Mesenchymal stem cell of the bone marrow (primary cell): ENCODE results near the genes GYPE, MMAA, TTC29 and PRMT9.

DNA sequence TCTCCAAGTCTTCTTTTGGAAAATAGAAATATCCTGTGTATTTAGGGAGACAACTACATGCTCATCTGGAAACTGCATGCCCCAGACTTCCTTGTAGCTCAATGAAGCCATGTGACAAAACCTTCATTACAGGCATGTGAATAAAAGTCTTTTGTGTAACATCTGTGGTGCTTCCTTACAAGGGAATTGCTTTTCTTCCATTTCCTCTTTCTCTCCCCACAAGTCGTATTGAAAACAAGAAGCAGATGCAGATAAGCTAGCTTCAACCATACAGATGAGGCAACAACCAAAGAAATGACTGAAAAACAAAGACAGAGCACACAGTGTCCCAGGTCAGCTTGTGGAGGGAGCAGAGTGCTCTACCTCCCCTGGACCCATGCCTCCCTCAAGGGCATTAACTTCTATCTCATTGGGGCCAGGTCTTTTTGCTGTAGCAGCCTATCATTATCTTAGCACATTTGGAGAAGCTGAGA lies 115.8 kb upstream of the INPP4B start:
- CAGE, long polyA plus RNA: no peak

DNA sequence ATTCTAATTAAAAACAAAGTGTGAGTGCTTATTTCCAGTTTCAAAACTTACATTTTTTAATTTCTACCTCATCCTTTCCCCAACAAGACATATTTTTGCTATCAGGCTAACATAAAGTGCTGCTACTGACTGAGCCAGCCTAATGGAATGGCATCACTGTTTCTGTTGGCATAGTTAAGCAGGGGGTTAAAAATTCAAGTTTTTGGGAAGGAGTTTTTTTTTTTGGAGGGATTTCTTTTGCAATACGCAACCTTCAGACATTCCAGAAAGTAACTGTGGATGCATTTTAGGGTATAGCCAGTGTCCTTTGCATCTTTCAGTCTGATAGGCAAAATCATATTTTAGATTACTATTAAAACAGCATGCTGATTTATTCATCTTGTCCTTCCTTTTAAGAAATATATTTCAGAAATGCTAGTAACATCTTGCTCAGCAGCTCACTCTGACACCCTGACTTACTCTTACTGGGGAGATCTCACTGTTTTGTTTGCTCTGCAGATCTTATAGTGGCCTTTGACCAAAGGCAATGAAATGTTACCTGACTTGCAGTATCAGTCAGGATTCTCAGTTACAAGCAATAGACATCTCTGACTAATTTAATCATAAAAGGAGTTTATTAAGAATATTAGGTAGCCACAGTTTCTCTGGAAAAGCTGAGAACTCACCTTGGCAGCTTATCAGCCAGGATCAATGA lies 24.4 kb downstream of the GAB1 start:
- CAGE, long polyA plus RNA: no peak

GRCh38 chr4:143391219-143391716 lies 54.6 kb downstream of the GAB1 start:
- CAGE, long polyA plus RNA: no peak

DNA sequence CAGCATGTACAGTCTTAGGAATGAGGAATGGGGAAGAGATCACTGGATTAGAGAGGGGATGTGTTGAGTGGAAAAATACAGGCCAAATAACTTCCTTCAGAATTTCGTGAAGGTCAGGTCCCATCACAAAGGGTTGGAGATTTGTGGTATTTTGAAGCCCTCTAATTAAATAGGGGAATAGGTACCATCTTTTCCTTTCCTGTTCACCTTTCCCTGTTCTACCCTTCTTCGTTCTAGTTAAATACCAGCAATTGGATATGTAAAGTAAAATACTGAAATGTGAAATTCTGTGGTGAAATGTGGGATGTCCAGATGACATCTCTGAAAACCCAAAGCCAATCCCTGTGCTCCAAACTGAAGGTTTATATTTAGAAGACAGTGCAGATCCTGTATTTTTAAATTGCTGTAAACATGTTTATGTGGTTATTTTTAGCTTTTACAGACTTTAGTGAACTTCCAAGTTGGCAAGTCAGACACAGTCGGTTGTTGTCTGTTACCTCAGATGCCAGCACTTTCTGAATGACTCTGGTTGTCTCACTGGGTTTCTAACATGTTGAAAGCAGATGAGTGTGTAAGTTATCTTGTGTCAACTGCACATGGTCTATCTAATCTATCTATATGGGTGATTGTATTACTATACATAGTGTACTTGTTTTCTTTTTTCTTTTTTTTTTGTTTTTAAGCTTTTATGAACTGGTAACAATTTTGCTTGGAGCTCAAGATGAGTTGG lies 66.0 kb downstream of the GAB1 start:
- CAGE, long polyA plus RNA: no peak

- CAGE, long polyA plus RNA: no peak
Measured at GRCh38 chr4:143431501-143432249, 81.8 kb upstream of the SMARCA5 start.

- CAGE, long polyA plus RNA: no peak
Measured at GRCh38 chr4:143436326-143436973, 77.1 kb upstream of the SMARCA5 start.

- CAGE, long polyA plus RNA: no peak
Measured at GRCh38 chr4:143905201-143905688, at the start of gene GYPE. Gene GYPE (minus strand): TSS chr4:143905559.

GRCh38 chr4:145152257-145152821 lies 28.1 kb downstream of the OTUD4 start:
- CAGE, long polyA plus RNA: no peak

DNA sequence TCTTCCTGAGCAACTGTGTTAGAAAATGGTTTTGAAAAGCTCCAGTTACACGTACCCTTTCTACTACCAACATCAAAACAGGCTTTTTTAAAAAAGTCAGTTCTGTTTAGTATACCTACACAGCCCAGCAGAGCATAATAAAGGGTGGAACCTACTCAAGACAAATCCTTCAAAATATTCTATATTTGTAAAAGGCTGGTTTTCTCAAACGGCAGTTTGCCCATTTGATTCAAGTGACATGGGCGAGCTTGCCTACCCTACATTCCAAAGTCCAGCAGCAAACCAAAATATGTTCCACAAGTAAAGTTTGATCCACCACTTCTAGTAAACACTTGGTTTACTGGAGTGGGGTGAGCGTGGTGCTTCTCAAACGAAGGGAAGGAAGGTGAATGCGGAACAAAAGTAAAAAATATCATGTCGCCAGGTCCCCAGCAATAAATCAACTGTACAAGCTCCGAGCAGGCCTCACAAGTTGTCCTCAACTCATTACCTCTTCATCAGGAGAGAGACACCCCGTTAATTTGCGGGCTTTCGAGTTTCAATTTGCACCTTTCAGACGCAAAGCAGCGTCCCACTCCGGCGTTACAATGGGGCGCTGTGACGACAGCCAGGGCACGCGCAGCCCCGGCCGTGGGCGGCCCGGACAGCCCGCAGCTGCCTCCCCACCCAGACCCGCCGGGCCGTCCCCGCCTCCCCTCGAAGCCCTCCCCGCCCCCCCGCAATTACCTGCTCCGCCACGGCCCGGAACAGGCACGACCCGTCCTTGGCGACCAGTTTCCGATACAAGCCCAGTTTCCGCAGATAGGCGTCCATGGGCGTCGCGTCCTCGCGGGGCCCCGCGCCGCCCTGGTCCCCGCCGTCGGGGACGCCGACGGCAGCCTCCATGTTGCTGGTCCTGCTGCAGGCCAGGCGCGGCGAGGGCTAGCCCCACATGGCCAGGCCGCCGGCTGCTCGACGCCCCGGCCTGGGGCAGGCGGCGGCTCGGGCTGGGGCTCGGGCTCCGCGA lies 997 bp downstream of the OTUD4 start:
- CAGE, long polyA plus RNA: no peak

DNA sequence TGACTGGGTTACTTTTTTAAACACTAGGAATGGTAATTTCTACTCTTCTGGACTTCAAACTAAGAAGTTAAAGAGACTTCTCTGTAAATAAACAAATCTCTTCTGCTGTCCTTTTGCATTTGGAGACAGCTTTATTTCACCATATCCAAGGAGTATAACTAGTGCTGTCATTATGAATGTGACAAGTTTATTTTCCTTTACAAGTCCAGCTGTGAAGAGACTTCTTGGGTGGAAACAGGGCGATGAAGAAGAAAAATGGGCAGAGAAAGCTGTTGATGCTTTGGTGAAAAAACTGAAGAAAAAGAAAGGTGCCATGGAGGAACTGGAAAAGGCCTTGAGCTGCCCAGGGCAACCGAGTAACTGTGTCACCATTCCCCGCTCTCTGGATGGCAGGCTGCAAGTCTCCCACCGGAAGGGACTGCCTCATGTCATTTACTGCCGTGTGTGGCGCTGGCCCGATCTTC lies 32.8 kb downstream of the SMAD1 start:
- CAGE, long polyA plus RNA: no peak

DNA sequence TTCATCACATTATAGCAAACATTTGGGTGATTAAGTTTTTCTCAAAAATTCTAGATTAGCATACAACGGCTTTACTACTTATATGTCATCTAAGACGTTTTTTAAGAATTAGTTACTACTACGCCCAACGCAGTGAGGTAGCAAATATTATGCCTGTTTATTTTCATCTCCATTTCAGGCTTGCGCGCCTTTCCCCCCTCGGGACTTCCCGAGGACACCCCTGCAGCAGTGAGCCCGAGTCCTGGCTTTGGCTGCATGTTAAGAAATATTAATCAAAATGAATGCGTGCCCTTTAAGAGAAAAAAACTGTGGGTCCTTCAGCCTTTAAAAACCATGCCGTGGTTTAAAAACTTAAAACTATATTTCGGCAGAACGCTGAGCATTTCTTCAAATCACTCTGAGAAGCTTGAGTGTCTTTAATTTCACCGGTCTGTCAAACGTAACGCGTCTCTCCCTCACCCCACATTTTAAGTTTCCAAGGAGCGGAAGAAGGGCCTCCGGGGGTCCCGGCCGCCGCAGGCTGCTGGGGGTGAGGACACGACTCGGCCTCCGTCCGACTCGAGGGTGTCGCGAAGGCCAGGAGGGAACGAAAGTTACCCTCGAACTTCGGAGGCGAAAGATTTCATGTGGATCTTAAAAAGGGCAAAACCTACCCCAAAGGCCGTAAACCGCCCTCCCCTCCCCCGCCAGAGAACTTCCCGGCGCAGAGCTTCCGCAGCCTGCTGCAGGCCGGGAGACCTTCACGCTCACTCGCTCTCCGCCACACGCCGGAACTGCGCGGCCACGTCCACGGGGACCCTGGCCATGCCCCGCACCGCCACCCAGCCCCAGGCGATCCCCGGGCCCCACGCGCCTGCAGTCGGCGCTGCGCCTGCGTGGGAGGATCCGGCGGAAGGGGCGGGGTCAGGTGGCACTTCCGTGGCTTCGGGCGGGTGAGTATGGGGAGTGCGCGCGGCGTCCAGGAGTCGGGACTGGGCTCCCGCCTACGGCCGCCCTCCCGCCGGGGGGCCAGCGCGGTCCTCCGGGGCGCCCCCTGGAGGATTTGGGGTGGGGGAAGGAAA lies at the start of gene MMAA:
Gene MMAA (plus strand): TSS at position 910 of the 1,061 bp plus-strand sequence.
- CAGE, long polyA plus RNA: no peak

DNA sequence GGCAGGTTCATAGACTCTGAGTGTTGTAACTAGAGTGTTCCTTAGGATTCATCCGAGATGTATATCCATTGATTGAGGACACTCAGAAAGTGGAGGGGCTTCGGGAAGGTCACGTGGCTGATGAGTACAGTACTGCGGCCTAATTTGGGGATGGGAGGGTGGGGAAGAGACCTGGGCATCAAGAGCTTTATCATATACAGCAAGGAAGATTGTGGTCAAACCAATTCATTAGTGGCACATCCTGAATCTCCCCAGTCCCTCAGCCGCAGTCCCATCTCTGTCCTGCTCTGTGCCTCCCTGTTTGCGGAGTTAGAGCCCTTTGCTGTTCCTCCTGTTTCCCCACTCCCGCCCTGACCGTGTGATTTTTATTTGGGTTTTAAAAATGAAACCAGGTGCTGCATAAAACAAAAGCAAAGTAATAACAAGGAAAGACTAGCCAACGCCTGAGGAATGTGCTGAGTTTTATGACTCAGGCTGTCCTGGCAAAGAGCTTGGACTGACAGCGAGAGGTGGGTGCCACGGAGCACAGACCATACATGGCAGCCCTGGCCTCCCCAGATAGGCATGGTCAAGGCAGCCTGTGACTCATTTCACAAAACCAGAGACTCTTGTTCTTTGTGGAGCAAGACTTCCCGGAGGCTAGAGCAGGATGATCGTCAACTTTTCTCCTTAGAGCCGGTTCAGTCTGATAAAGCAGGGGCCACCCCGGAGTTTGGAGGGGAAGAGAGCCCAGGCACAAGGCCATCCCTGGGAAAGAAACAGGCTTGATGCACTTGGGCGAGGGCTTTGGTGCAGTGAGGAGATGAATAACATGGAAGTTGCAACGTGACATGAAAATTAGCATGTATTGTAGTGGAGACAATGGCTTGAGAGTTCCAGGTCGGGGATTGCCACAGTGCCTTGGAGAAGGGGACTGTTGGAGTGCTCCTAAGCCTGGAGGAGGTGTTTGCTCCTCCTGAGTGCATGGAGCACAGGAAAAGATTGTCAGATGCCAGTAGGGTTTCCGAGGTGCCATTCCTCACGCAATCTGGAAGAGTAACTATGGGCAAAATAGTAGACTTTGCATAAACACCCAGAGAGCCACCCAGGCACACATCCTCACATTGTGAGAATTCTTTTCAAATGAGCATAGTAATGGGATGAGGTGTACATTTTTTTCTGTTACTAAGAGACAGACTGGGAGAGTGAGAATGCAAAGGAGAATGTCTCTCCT lies 54.7 kb downstream of the C4orf51 start:
- CAGE, long polyA plus RNA: no peak

DNA sequence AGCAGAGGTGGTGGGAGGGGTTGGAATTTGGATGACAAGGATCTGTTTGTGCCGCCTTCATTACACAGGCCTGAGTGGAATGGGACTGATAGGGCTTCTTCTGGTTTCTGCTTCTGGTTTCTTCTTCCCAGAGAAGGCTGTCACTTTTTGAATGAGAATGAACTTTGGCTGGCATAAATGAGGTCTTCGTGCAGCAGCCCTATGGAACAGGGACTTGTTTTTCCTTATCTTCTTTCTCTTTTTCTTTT lies 55.5 kb downstream of the C4orf51 start:
- CAGE, long polyA plus RNA: no peak

DNA sequence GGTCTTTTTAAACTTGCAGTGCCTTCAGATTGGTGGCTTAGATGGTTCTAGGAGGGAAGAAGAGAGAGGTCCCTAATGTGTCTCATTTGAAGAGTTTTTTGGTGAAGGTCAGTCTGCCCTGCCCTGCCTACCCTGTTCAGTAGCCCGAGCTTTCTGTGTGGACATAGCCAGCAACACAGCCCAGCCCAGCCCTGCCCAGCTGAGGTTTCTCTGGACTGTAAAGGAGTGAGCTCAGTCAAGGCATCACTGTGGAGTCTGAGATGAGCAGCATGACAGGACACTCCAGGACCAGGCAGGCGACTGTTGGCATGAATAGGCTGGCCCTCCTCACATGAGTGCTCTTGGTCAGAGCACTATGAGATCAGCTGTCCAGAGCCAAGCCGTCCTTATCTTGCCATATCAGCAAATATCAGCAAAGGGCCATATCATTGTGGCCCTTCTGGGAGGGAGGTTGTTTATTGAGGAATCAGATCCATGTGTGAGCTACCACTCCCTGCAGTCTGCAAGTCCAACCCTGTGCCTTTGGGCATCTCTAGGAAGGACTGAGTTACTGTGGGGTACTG lies 30.9 kb downstream of the REELD1 start:
- CAGE, long polyA plus RNA: no peak

- CAGE, long polyA plus RNA: no peak
Measured at GRCh38 chr4:146579895-146580280, 58.1 kb upstream of the SLC10A7 start.

DNA sequence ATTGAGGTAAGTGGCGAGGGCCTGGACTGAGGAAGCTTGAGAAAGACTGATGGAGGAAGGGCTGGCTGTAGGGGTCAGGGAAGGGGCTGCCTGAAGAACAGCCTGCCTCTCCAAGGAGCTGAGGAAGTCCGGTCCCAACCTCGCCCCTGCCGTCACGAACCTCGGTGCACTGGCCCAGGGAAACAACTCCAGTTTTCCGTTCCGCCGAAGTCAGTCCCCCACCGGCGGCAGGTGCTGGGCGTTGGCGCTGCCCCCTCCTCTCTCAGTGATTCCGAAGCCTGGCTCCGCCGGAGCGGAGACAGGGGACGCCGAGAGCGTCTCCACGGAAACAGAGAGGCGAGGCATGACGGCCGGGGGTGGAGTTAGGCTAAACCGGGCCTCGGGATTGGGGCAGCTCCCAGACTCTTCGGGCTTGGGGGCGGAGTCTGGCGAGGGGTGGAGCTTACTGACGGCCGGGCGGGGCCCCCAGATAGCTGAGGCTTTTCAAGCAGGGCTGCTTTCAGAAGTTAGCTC lies at the start of gene TTC29:
Gene TTC29 (minus strand): TSS at position 316 of the 513 bp plus-strand sequence.
- CAGE, long polyA plus RNA: no peak

DNA sequence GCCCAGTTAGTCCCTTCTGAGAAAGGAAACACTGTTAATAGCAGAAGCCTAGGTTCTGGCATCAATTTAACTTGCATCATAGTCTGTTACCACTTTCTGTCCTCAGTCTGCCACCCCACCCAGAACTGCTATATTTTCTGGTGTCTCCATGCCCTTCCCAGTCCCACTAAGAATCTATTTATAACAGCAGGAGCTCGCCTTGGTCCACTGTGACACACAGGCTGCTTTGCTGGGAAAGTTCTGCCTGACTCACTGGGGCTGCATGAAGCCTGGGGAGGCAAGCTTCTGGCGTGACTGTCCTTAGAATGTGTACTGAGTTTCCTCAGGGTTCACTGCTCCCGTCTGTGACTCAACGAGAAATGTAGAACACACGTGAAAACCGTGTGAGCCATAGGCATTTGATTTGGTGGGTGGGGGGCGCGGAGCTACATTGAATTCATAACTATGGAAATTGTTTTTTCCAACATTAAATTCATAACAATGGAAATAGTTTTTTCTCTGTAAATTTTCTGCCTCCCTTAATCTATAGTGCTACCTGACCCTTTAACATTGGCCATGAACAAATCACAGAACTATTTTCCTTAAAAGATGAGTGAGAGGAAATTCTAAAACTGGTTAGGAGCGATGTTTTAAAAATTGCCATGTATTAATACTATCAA lies 158.0 kb upstream of the TTC29 start:
- CAGE, long polyA plus RNA: no peak

DNA sequence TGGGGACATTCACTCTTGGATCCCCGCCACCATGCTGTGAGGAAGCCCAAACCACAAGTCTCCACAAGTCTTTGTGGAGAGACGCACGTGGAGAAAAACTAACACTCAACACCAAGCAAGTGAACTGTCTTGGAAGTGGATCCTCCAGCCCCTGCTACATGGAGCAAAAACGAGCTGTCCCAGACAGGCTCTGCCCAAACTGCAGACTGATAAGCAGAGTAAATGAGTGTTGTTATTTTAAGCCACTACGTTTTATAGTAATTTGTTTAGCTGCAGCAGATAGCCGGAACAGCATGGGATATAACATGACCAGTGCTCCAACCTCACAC lies 982 bp upstream of the EDNRA start:
- CAGE, long polyA plus RNA: no peak

GRCh38 chr4:147528726-147529314 lies 47.9 kb downstream of the EDNRA start:
- CAGE, long polyA plus RNA: no peak

DNA sequence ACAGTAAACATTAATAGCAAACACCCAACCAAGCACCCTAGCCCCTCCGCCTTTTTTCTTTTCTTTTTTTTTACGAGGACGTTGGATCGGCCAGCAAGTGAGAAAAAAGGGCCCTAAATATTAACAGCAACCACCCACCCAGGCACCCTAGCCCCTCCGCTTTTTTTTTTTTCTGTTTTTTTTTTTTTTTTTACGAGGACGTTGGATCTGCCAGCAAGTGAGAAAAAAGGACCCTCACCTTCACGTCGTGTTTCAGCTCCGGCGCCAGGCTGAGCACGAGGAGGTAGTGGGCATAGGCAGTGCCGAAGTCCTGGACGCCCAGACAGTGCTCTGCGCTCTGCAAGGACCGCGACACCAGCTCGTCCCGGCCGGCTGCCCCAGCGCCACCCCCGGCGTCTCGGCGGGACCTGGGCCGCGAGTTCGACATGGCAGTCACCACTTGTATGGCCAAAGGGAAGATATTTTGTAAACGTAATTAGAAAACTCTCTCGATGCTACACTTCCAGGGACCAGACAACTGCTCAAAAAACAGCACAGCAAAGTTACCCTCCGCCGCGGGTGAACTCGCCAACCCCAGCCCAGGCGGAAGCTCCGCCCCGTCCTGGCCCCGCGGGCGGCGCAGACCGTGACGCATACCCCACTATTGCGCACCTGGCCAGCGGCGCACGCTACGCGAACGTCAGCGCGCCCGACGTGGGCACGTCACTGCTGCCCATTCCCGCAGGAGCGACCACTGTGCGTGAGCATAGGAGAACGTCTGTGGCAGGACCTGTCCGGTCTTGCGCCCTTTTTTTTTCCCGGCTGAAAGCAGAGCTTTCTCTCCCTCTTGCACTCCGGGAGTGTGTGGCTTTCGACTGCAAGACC lies at the start of gene PRMT9:
Gene PRMT9 (minus strand): TSS at position 603 of the 864 bp plus-strand sequence.
- CAGE, long polyA plus RNA: no peak